Trachea (tissue), 1 donor: ENCODE results near the genes AP2A1, FUZ, MYH14, KLK4 and KLK5.

DNA sequence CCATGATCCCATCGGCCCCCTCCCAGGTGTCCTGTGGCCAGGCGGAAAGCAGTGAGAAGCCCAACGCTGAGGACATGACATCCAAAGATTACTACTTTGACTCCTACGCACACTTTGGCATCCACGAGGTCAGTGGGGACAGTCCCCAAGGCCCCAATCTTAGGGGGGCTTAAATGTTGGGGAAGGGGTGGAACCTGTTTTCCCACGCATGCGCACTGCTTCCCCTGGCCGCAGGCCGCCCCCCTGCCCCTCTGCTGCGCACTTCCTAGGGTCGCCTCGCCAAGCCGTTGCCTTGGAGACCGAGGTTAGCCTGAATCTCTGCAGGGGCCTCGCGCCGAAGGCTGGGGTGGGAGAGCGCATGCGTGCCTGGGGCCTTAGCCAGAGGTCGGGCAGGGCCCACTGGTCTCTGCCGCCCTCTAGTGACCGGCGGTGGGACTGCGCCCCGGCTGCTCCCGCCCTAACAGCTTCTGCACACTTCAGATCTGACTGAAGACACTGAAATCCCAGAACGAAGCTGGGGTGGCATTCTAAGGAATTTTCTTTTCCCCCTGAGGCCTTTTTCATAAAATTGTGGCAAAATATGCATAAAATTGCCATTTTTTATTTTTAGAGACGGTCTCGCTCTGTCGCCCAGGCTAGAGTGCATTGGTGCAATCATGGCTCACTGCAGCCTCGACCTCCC, 3.5 kb downstream of the PRMT1 start:
- PRO-cap, result no peak

- PRO-cap, result bidirectional peak, plus-strand start at chr19:49766355, minus-strand start at chr19:49766433; unidirectional peak, plus-strand start at chr19:49767018; unidirectional peak, plus-strand start at chr19:49767063
Measured at GRCh38 chr19:49766227-49767421, at the start of gene AP2A1. Gene AP2A1 (plus strand): TSS chr19:49767001.

GRCh38 chr19:49769122-49769905, 2.5 kb downstream of the AP2A1 start:
- PRO-cap, result no peak

DNA sequence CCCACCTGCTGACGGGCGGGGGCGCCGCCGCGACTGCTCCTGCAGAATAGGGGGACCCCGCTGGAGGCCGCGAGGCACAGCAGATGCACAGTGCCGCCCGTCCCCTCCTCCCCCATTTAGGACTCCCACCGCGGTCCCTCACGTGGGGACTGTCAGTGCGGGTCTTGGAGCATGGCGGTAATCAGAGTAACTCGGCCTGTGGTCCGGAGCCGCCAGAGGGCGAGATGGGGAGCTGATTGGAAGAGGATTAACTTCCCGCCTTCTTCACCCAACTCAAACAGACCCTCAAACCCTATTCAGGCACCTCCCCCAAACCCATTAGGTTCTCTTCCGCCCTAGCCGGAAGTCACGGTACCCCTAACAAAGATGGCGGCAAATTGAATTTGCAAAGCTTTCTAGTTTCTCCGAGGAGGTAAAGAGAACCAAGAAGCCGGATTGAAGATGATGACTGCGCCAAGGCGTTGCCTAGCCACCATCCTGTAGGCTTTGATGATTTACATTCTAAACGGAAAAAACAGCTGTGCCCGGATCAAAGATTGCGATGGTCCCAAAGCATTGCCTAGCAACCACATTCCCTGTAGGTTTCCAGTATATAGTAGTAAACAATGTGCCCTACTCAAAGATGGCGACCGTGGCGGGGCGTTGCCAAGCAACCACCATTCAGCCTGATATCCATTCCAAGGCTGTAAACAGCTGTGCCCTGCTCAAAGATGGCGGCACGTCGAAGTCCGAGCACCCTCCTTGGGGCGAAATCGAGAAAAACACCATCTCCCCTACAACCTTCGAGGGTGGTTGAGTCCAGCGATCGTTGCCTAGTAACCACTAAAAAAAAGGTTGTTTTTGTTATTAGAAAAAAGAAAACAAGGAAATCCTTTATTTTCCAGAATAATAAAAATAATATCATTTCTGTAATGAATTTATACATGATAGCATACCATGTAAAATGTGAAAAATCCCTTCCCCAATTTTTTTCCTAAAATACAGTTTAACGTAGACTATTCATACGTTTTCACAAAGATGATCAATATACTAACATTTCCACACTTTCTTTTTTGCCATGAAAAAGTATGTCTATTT, at the start of gene FUZ:
FUZ (minus strand) TSS at position 302 of the 1,077 bp plus-strand sequence.
- PRO-cap, result unidirectional peak, plus-strand start at position 707 of the sequence

- PRO-cap, result no peak
Measured at GRCh38 chr19:49854243-49854860, 13.0 kb downstream of the PNKP start.

GRCh38 chr19:49920718-49921402, 8.1 kb upstream of the ATF5 start:
- PRO-cap, result no peak

DNA sequence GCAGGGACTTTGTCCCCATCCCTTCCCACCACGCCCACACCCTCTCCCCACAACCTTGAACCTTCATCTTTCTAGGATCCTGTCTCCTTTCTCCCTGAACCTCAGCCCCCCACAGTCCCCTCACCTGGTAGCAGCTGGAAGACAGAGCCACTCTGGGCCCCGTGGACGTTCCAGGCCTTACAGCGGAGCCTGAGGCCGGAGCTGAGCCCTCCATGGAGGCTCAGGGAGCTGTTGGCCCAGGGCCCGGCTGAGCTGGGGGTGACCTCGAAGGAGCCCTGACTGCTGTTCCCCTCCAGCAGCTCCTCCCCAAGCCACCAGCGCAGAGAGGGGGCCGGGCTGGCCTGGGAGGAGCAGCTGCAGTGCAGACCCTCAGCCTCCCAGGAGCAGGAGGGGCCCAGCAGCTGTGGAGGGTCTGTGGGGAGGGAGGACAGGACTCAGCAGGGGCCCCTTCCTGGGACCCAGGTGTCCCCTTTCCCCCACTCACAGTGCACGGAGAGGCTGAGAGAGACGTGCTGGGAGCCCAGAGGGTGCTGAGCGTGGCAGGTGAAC, 2.7 kb downstream of the SIGLEC11 start:
- PRO-cap, result no peak

DNA sequence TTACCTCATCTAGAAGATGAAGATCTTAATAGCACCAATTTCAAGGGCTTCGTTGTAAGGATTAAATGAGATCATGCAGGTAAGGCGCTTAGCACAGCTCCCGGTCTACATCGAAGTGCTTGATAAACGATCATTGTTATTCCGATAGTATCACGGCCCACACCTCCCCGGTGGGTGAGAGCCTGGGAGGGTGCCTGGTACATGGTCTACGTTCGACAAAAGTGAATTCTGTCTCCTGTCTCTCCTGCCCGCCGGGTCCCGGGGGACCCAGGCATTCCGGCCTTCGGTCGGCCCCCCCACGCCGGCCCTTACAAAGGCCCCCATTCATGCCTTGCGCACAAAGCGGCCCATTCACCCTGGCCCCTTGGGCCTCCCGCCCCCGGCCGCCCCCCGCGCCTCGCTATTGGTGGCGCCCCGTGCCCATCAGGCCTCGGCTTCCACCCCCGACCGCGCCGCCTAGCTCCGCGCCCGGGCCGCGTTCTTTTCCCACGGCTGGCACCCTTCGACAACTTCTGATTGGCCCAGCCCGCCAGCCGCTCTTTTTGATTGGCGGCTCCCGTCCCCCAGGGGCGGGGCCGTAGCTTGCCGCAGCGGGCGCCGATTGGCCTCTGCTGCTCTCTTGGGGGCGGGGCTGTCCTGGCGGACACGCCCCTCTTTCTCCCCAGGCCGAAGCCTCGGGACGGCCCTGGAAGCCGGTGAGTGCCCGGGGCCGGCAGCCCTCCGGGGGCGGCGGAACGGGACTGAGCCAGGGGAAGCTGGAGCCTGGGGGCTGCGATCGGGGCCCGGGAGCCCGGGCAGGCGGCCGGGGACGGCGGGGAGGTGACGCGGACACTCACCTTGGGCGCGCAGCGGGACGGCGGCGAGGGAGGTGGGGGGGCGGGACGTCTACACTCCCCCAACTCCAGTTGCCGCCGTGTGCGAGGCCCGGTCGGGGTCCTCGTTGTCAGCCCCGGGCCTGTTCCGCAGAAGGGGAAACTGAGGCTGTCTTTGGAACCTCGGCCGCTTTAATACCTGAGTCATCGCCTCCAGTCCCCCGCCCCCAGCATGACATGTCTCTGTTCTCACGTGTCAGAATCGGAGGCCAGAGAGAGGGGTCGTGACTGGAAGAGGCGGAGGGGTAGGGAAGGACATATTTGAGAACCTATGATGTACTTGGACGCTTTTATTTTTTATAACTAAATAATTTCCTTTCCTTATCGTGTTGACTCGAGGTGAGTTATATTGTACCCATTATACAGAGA, at the start of gene MYH14:
MYH14 (plus strand) TSS at position 646 of the 1,241 bp plus-strand sequence.
- PRO-cap, result bidirectional peak, plus-strand start at position 669 of the sequence, minus-strand start at position 542 of the sequence; bidirectional peak, plus-strand start at position 1,071 of the sequence, minus-strand start at position 1,006 of the sequence

- PRO-cap, result no peak
Measured at GRCh38 chr19:50325413-50326360, 3.5 kb downstream of the KCNC3 start.

DNA sequence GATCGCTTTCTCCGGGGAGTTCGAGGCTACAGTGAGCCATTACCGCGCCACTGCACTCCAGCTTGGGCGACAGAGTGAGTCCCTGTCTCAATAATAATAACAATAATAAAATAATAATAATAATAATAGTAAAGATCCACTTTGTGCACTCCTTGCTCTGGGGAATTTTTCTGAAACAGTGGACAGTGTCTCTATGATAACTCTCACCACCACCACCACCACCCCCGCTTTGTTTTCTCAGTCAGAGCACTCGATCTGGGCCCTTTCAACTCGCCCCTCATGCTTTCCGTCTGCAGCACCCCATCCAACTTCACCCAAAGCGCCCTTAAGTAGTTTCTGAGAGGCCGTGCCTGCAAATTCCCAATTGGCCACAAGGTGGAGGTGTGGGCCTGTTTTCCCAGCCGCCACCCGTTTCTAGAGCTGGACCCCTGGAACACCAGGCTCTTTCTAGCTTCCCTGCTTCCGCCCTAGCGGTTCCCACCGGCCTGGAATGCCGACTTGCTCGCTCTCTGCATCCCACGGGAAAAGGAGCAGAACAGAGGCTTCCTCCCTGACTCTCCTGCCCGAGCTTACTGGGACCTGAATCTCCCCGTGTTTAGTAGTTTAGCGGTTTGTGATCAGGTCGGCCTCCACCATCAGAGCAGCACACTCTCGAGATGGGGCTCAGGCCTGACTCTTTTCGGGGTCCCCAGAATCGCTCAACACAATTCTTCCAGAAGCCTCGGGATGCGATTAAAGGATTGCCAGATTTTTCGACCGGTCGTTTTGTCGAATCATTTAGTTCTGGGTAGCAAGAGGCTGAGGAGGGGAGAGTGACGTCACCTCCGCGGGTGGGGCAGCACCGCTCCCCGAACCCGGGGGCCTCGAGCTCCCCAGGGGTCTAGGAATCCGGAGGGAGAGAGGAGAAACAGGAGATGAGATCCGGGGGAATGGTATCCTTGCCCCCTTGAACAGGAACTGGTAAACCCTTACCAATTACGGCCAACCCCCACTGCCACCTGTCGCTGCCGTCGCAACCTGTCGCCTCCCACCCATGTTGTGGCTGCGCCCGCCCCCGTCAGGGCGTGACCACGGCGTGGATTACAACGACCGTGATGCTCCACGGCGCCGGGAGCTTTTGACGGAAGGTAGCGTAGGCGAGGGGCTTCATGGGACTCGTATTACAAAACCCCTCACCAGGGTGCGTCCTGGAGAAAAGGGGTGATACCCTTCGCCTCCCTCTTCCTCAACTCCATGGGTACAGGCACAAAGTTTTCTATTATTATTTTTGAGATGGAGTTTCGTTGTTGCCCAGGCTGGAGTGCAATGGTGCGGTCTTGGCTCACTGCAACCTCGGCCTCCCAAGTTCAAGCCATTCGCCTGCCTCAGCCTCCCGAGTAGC, 8.1 kb downstream of the NAPSA start:
- PRO-cap, result bidirectional peak, plus-strand start at position 1,102 of the sequence, minus-strand start at position 1,040 of the sequence

- PRO-cap, result unidirectional peak, plus-strand start at chr19:50506045
Measured at GRCh38 chr19:50505967-50506414, 5.0 kb downstream of the JOSD2 start.

DNA sequence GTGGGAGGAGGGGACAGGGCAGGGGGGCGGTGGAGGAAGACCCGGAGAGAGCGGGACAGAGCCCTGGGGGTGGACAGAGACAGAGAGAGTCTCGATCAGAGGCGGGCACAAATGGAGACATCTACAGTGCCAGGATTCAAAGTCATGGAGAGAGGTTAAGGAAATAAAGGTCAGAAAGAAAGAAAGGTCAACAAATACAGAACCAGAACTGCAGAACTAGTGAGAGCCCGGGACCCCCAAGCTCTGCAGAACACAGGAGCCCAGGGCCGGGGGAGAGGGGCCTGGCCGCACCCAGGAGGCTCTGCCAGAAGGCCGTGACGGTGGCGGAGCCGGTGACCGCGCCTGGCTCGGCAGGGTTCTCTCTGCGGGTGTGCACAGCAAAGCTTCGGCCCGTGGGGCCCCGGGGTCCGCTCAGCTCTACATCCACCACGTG, 870 bp upstream of the JOSD2 start:
- PRO-cap, result no peak

GRCh38 chr19:50566040-50566592, 2.1 kb downstream of the LRRC4B start:
- PRO-cap, result no peak

DNA sequence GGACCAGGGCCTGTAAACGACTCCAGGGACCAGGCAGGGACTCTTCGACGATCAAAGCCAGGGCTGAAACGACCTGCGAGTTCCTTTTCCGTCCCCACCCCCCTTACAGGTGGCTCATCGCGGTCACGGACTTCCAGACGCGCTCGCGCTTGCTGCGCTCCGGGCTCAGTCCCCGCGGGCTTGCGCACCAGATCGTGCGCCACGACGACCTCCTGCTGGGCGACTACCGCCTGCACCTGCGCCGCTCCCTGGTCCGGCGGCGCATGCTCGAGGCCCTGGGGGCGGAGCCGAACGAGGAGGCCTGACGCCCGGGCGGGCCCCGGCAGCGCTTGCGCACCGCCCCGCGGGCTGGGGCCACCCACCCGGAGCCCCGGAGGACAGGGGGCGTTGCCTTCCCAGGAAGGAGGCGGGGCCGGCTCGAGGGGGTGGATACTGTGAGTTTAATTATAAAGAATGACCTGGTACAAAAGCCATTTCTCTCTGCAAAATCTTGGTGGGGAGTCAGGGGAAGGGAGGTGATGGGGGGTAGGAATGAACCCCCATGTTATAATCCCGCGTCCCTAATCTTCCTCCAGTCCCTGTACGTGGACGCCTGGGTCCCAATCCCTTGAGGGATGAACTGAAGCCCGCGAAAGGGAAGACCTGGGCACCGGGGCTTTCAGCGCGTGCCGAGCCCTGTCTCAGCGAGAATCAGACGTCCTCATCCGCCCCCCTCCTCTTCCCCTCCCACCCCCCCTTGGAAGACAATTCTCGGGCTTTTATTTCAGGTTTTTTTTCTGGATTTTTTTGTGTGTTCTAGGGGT, 9.8 kb downstream of the C19orf81 start:
- PRO-cap, result unidirectional peak, minus-strand start at position 265 of the sequence

- PRO-cap, result bidirectional peak, plus-strand start at chr19:50725151, minus-strand start at chr19:50724791
Measured at GRCh38 chr19:50724225-50724967, 1.2 kb downstream of the CLEC11A start.

DNA sequence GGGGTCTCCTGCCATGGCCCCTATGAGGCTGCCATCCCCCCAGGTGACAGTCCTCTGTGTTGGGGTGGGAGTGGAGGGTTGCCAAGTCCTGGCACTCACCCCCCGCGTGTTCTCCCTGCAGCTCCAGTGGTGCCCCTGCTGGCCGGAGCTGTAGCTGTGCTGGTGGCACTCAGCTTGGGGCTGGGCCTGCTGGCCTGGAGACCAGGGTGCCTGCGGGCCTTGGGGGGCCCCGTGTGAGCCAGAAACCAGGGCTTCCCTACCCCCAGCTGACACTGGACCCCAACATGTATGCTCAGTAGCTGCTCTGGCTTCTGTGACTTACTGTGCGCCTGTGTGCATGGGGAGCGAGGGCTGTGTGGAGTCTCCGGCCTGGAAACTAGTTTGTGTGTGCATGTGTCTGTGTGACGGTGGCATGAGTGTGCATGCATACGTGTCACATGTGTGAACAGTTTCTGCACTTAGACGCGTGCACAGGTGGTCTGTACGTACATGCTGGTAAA, 4.8 kb downstream of the ACP4 start:
- PRO-cap, result no peak

- PRO-cap, result no peak
Measured at GRCh38 chr19:50911246-50911521, at the start of gene KLK4. Gene KLK4 (minus strand): TSS chr19:50911395.

DNA sequence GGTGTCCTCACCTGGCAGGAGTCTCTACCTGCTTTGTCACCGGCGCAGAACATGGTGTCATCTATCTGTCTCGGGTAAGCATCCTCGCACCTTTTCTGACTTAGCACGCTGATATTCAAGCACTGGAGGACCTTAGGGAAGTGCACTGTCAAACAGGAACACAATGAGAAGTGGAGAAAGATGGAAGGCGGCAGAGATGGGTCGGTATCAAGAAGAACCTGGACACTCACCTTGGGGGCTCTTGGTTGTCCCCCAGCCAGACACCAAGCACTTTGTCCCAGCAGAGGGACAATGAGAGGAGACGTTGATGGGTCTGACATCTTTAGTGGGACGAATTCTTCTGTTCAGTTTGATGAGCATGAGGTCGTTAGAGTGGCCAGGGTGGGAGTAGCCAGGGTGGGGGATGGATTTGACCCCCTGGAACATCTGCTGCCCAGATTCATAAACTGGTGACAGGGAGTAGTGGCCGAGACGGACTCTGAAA, 4.2 kb downstream of the KLK5 start:
- PRO-cap, result no peak

DNA sequence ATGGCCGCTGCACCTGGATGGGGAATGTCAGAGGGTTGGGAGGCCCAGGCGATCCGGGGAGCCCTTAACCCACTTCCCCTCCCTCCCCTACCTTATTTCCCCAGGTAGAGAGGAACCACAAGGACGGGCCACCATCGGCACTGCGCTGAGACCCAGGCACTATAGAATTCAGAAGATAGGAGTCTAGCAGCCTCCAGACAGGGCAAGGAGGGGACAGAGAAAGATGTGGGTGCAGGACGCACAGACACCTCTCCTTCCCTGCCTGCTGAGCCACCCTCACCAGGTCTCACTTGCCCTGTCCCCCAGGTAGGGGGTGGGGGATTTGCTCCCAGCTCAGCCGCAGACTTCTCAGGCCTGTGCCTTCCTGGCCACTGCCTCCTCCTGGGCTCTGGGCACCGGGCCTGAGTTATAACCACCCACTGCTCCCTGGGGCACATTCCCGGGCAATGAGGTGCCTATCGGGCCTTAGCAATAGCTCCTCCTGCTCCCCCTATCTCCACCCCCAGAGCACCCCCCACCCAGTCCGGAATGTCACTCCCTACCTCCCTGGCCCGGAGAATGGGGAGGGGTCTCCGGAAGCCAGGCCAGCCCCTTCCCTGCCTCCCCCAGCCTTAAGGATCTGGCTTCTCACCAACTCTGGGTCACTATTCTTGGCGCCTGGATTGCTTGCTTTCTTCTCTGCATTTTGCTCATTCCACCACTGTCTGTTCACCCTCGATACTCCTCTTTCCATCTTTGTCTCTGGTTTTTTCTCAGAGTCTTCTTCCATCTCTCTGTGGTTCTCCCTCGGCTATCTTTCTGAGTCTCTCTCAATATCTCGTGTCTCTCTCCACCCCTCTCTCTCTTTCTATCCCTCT, at the start of gene KLK5:
KLK5 (minus strand) TSS at position 383 of the 857 bp plus-strand sequence.
- PRO-cap, result no peak

GRCh38 chr19:51069192-51069682, 4.3 kb upstream of the KLK13 start:
- PRO-cap, result no peak